Left cardiac atrium (tissue), 1 donor: ENCODE measurements around the gene LGALSL.

- PRO-cap, result no peak
Observed at GRCh38 chr2:63944309-63944769, 74.9 kb downstream of the VPS54 start.

- PRO-cap, result unidirectional peak, plus-strand start at chr2:64018363
Observed at GRCh38 chr2:64018102-64018513, 1.1 kb downstream of the VPS54 start.

GRCh38 chr2:64090210-64090720, 54.0 kb downstream of the PELI1 start:
- PRO-cap, result no peak

DNA sequence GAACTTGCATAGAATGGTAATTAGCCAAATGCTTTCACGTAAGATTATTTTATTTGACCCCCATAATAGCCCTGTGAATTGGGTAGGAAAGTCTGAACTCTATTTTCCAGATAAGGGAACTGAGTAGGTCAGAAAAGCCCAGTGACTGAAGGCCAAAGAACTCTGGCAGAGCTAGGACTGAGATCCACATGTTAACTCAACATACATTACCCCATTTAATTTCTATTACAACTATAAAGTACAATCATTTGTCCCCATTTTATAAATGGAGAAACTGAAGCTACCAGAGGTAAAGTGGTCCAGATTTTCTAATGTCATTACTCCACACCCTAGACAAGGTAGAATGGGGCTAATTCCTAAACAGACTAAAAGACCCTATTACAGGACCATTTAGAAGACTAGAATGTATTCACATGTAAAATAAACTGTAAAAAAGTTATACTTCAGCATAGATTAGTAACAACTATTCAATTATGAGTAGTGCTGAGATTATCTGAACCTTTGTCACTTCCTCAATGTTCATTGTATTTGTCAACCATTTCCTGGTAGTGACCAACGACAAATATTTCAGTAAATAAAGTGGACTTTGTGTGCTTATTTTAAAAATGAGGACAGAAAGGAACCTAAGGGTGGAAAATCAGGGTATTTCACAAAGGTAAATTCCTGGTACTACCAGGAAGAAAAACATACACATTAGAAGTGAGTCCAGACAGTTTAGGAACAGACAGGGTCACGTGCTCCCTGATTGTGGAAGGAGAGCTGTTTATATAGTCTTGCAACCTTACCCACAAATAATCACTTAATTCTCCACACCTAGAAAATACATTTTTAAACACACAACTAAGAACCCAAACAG, 28.6 kb downstream of the PELI1 start:
- PRO-cap, result no peak

DNA sequence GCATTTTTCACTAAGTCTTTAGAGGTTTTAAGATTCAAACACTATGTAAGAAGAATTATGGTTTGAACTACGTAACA, 1.1 kb downstream of the PELI1 start:
- PRO-cap, result no peak

DNA sequence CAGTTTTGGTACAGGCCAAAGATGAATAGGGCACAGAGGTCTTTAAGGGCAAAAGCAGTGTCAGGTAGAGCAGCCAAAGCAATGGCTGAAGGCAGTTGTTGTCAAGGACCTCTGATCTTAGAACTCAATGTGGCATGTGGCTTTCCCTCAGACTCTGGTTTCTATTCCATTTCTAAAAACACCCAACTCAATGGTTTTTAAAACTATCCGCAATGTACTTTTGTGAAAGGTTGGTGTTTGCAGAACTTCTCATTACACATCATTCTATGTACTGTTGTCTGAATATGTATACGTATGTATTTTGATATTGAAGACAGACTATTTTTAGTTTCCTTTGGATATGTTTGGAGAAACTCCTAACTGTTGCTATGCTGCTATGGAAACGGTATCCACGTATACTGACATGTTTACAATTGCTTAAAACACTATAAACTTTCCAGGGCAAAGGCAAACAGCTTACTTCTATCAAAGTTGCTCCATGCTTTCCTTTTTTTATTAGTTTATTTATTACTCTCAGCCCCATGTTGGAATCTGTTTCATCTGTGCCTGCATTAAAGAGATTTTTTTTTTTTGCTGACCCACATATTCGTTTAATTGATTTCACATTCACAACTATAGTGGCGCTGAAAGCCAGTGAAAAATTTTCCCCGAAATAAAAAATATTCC, 58.2 kb upstream of the PELI1 start:
- PRO-cap, result no peak

DNA sequence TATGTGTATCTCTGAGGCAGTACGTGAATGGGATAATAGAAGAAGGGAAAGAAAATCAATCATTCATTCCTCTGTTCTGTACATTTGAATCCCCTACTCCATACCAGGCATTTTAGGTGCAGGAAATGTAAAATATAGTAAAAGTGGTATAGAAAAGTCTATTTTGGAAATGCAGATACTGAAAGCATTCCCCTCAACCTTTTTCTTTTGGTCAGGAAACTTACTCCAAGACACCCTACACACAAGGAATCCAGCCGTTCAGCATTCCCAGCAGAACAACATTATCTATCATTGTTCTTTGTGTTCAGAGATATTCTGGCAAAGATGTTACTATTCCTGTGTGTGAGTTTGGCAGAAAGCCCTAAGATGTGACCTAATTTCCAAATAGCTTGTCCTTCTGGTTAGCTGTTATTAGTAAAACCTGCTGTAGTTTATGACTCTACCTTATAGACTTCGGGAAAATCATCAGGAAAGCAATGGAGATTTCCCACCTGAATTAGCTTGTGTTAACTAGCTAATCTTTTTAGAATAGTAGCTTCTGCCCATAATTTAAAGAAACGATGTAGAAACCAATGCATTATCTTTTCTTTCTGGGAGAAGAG, 78.1 kb upstream of the PELI1 start:
- PRO-cap, result no peak

DNA sequence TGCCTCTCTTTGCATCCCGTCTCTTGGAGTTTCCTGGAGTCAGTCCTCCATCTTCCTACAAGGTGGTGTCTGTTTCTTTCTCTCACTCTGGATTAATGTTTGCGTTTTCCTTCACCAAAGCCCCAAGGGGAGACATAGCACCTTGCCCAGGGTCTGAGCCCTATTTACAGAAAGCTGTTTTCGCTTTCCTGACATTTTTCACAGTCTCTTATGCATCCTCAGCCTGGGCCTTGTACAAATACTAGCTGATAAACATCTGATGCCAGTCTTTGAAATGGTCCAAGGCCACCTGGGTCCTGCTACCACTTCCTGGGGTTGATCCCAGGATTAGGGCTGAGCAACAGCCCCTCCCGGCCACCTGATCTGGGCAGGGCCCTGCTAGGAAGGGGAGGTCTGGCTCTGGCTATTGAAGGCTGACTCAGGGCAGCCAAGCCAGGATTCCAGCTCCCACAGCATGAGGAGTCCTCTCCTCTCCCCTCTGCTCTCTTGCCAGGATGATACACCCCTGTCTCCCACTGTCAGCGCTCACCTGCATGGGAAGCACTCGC, 53.3 kb upstream of the LGALSL start:
- PRO-cap, result no peak

DNA sequence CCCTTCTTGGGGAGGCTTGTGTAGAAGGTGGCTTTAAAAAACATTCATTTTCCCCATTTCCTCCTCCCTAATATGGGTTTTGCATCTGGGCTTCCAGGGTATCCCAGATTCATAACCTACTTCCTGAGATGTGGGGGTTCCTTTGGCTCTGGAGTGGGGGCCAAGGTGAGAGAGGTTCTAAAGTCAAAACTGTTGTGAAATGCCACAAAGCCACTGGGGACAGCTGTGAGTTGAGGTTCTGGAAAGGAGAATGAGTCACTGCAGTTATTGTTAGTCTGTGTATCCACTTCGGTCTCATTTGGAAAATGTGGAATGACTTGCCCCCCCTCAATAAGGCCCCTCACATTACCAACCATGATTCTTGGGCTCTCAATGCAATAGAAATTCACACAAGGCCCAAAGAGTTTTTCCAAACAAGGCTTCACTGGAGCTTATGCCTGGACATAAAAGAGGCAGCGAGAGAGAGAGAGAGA, 51.1 kb upstream of the LGALSL start:
- PRO-cap, result no peak

DNA sequence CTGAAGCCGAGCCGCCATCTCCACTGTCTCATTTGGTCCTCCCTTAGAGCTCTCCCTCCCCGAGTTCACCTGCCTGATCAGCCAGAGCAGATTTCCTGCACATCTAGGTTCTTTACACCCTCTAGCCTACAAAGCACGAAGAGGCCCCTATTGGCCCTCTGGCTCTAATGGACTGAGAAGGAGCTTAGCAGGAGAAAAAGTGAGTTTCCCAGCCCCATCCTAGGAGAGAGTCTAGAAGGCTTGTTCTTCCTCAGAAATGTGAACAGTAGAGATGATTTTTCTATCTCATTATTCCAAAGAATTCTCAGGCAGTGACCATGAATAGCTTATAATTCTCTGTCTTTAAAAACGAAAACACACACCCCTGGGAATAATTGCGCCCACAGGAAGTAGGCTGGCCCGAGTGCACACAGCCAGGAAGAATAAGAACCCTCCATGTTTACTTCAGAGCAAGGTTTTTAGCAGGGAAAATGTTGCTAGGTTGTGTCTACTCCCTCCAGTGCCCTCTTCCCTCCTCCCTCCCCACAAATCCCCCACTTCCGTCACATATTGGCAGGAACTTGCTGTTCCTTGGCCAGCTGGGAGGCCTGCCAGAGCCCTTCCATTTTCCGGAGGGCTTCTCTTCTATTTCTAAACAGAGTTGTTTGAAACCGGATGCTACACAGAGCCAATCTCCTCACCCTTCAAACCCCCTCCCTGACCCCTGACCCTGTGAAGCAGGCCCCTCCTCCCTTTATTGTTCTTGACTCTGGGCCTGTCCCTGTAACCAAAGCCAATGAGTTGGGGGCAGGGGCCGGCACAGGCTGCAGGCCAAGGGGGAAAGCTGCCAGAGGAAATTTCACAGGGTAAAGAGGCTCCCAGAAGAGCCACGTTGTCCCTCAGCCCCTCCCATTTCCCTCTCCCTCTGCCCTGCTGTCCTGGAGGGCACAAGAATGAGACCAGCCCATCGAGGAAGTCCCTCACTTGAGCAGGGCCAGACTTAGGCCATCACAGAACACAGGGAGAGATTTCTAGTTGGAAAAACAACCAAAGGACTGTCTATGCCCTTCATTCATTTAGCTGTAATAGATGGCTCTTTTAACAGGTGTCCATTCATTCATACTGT, 49.9 kb upstream of the LGALSL start:
- PRO-cap, result unidirectional peak, plus-strand start at position 927 of the sequence

- PRO-cap, result bidirectional peak, plus-strand start at chr2:64454162, minus-strand start at chr2:64454037; bidirectional peak, plus-strand start at chr2:64454521, minus-strand start at chr2:64454344
Observed at GRCh38 chr2:64453830-64454783, at the start of gene LGALSL. LGALSL (plus strand) TSS chr2:64454162.

- PRO-cap, result no peak
Observed at GRCh38 chr2:64460821-64461597, 7.0 kb downstream of the LGALSL start.

DNA sequence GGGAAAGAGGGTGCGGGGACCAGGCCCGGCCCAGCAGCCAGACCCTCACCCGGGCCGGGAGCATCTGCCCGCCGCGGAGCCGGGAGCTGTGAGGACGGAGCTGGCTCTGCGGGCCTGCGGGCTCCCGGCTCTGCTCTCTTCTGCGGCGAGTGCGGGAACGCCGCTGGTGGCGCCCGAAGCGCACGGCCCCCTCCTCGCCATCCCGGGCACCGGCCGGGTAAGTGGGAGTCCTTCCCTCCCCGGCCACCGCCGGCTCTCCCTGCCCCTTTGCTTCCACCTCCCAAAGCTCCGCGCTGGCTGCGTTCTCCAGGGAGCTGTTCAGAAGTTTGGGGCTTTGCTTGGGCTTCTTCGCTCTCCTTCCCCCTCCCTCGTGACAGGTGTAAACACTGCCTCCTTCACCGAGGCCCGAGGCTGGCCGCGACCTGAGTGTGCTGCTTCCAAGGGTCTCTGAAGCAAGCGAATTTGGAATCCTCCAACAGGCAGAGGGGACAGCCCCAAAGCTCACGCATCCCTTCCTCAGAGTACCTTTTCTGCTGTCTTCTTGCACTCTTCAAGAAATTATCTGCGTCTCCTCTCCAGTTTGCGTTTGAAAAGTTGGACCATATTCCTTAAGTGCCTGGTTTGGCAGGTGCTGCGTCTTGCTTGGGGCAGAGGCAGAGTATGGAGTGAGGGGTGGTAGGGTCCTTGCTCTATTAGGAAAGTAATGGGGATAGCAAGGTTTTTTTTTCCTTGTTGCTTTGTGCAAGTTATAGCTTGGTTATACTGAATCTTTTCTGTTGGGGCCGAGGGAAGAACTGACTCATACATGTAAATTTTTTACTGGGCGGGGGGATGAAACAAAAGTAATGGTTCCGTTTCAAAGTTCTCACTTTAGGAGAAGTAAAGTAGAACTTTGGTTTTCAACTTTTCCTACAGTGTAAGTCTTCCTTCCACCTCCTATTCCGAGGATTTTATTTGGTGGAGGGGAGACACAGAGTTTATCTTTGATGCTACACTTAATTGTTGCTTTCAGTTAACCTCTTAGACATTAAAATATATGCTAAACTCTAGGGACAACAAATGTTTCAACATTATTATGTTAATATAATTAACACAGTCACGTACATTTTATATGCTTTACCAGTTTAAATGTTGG, 887 bp downstream of the AFTPH start:
- PRO-cap, result unidirectional peak, minus-strand start at position 151 of the sequence

GRCh38 chr2:64551306-64552143, 27.4 kb downstream of the AFTPH start:
- PRO-cap, result no peak

GRCh38 chr2:64630486-64630877, 23.2 kb downstream of the SERTAD2 start:
- PRO-cap, result no peak

DNA sequence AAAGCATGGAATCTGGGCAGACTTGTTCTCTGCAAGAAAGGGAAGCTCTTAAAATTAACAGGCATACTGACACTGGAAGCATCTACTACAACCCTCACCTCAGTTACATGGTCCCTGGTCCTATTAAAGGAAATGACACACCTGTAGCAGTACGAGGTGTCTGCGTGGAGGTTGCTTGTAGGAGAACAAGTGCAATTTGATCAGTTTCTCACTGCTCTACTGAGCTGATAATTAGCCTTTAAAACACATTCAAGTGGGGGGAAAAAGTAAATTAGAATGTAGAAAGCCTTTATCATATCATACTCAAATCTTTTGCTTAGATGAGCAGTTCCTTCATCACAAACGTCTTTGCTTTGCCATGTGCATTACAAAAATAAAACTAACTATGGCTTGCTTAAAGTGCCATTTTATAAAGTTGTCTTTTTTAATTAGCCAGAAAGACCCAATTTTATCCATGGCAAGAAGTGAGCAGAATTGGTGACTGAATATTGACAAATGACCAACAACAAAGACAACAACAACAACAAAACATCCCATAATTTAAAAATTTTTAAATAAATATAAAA, 20.0 kb downstream of the SERTAD2 start:
- PRO-cap, result no peak

DNA sequence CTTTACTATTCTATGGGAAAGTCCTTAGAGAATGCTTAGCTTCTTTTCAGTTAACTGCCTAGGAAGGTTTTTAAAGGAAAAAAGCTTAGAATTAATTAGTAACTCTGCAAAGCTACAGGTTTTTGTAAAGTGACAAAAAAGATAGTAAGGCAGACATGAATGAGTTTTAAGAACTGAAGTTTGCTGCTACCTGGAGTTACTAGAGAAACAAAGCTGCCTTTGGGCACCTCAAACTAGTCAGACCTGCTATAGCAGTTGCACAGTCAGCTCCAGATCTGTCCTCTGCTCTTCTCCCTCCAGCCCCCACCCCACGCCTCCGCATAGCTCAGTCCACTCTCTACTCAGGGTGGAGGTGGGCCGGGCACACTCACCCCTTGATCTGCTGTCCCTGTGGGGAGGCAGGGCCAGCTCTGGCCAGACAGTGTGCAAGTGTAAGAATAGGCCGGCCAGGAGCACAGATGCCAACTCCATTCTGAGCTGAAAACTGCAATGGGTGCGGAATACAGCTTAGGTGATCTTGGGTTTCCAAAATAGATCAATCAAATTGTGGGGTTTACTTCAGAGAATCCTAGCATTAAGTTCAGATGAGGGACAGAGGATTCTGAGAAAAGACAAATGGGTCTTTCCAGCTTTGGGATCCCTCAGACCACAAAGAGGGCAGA, 4.1 kb downstream of the SERTAD2 start:
- PRO-cap, result no peak

- PRO-cap, result no peak
Observed at GRCh38 chr2:64650376-64650744, 3.4 kb downstream of the SERTAD2 start.

- PRO-cap, result no peak
Observed at GRCh38 chr2:64655676-64656476, 2.2 kb upstream of the SERTAD2 start.

- PRO-cap, result no peak
Observed at GRCh38 chr2:64657245-64658079, 3.7 kb upstream of the SERTAD2 start.